ENCODE measurements around a stretch of chr3.

DNA sequence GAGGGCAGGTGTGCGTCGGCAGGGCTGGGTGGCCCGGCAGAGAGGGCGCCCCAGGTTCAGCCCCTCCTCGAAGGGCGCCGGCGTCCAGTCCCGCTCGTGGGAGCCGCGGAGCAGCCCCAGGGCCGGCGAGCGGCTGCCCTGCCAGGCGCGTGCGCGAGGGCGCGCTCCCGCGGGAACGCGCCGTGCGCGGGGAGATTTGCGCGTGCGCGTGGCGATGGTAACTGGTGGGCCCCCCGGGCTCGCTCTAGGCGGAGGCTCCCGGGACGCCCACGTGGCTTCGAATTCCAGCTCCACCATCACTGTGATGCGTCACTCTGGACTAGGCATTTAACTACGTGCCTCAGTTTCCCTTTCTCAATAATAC, 1.6 kb downstream of the CHL1 start:
CAGE:
- cytosol, long polyA minus RNA = no peak
- cytosol, long polyA plus RNA = no peak
- long polyA plus RNA = no peak
- nucleus, long polyA minus RNA = no peak
- nucleus, long polyA plus RNA = no peak

DNA sequence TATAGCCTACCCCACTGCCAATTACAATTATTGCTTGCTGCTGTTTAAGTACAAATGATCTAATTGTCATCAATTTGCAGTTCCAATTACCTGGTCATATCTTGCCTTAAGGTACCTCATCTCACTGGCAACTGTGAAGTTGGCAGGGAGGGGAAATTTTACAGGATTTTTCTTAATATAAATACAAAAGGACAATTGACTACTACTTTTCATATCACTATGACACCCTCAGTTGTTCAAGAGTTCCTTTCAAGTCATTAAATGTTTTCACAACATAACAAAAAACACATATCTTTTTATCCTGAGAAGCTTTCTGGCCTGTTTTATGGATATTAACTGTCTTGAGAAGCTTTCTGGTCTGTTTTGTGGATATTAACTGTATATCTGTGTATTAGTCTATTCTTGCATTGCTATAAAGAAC, 213.4 kb upstream of the CNTN4 start:
CAGE:
- cytosol, long polyA minus RNA = no peak
- cytosol, long polyA plus RNA = no peak
- long polyA plus RNA = no peak
- nucleus, long polyA minus RNA = no peak
- nucleus, long polyA plus RNA = no peak

DNA sequence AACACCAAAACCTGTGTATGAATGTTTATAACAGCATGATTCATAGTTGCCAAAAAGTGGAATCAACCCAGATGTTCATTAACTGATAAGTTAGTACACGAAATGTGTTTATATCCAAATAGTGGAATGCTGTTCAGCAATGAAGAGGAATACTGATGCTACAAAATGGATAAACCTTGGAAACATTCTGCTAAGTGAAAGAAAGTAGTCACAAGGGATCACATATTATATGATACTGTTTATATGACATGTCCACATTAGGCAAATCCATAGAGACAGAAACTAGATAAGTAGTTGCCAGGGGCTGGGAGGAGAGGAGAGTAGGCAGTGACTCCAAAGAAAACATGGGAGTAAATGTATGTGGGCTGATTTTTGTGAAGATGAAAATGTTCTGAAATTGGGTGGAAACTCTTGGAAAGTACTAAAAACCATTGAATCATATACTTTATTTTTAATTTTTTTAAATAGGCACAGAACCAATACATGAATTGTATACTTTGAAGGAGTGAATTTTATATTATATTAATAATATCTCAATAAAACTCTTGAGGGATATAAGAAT, 123.5 kb downstream of the CNTN4 start:
CAGE:
- cytosol, long polyA minus RNA = no peak
- cytosol, long polyA plus RNA = no peak
- long polyA plus RNA = no peak
- nucleus, long polyA minus RNA = no peak
- nucleus, long polyA plus RNA = no peak

DNA sequence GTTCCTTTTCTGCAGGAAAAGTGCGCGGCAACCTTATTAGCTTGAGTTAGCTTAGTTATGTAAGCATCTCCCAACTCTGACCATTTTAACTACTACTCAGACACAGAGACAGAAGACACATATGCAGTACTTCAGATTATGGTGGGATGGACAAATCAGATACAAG, 16.9 kb downstream of the CRBN start:
CAGE:
- cytosol, long polyA minus RNA = no peak
- cytosol, long polyA plus RNA = no peak
- long polyA plus RNA = no peak
- nucleus, long polyA minus RNA = no peak
- nucleus, long polyA plus RNA = no peak

CAGE:
- cytosol, long polyA minus RNA = no peak
- cytosol, long polyA plus RNA = no peak
- long polyA plus RNA = no peak
- nucleus, long polyA minus RNA = no peak
- nucleus, long polyA plus RNA = no peak
Observed at GRCh38 chr3:4306447-4306881, 3.3 kb downstream of the SETMAR start.

DNA sequence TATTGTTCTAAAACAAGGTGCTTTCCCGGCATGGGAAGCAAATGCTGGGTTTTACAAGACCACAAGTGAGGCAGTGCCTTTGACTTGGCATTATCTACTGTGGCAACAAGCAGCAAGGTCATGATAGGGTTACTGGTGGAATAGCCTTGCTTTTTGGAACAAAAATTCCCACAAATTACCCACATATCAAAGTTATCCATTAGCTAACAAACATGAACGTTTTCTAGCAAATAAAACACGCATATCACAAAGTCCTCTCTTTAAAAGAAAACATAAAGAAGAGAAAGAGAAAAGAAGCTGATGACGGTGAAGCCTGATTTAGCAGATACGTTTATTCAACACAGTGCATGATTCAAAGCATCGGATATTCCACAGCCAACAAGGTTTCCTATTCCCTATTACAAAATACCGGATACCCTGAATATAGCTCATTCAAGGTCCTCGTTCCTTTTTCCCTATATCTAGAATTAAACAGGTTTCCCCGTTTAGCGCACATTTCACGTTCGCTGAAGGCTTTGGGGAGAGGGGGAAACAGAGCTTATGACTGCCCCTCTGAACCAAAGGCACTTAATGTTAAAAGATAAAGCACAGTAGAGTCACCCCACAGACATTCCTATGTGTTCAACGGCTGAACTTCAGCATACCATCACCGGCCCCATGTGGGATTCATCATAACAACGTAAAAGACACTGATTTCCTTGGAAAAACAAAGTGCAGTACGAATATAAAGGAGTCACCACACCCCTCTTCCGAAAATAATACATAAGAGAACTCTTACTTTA, 57.9 kb downstream of the SETMAR start:
CAGE:
- cytosol, long polyA minus RNA = no peak
- cytosol, long polyA plus RNA = no peak
- long polyA plus RNA = no peak
- nucleus, long polyA minus RNA = no peak
- nucleus, long polyA plus RNA = no peak

DNA sequence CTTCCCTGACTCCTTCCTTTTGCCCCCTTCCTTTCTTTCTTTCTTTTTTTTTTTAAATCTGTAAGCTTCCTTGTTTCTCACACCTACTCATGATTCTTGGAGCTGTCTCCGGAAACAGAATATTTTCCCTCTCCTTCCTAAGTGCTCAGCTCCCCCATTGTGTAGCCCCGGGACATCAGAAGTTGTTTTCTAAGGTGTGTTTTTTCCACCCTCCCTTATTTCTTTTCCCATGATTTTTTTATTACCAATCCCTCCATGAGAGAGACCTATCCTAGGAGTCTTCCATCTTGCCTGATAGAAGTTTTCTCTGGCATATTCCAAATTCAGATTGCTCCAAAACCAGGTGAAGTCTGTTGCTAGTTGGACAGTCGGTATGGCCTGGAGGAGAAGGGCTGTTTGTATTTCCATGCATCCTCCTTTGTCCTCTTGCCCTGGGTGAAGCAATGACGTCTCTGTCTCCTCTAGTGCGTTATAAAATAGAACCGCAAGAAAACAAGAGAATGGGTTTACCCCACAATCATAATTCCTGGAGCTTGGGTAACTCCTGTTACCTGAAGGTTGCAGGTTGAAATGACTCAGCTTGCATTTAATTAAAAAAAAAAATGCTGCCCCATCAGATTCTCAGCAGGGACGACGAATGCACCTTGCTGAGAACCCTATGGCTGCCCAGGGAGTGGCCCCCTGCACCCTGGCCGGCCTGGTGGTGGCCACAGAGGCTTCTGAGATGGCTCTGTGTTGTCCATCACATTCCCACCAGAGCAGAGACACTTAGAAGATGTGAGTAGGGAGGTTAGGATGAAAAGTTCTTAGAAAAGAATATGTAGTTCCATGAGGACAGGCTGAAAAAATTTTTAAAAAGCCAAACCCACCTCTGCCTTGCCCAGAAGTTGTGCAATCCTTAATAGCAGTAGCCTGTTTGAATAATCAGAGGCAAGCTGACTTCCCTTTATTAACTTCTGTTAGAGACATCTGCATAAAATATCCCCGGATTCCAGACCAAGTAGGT, 228.2 kb upstream of the BHLHE40 start:
CAGE:
- cytosol, long polyA minus RNA = no peak
- cytosol, long polyA plus RNA = no peak
- long polyA plus RNA = start-site peak on the minus strand centred at position 384 of the sequence, 29 bp wide, 16 and 24 reads in 2 replicates
- nucleus, long polyA minus RNA = start-site peak on the minus strand centred at position 381 of the sequence, 59 bp wide, 19 reads; start-site peak on the minus strand centred at position 919 of the sequence, 8 bp wide, 46 reads
- nucleus, long polyA plus RNA = start-site peak on the minus strand centred at position 352 of the sequence, 113 bp wide, 112 and 75 reads in 2 replicates; start-site peak on the minus strand centred at position 933 of the sequence, 81 bp wide, 168 and 45 reads in 2 replicates

DNA sequence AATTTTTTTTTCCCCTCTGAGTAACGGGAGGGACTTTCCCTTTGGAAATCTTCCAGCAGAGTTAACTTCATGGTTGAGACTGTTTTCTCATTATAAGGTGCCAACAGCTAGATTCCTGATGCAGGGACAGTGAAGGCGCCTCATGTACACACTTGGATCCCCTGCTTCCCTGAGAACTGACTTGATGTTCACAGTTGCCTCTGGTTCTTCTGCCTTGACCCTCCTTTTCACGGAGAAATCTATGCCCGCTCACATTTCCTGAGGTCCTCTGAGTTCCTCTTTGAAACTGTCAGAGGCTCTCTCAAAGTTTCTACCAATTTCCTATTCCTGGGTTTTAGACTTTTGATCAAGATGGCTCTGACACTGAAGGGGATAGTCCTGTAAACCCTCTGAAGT, 227.5 kb upstream of the BHLHE40 start:
CAGE:
- cytosol, long polyA minus RNA = no peak
- cytosol, long polyA plus RNA = no peak
- long polyA plus RNA = no peak
- nucleus, long polyA minus RNA = start-site peak on the plus strand centred at position 93 of the sequence, 6 bp wide, 18 reads
- nucleus, long polyA plus RNA = no peak

DNA sequence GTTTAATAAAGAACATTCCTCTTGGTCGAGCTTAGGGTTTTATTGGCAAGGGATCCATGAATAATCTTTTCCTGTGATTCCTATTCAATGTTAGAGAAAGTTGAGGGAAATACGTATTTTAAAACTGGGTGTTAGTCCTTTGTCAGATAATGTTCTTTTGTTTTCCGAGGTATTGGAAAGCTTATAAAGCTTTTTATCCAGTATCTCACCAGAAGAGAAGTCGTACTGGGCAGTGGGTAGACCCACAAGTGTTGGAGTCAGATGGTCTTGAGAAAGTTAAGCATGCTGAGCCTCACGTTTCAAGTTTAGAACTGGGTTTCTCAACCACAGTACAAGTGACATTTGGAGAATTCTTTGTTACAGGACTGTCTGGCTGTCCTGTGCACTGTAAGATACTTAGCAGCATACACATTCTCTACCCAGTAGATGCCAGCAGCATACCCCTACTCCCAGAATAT, 212.3 kb upstream of the BHLHE40 start:
CAGE:
- cytosol, long polyA minus RNA = no peak
- cytosol, long polyA plus RNA = no peak
- long polyA plus RNA = no peak
- nucleus, long polyA minus RNA = no peak
- nucleus, long polyA plus RNA = no peak

GRCh38 chr3:4794582-4795335, 184.5 kb upstream of the BHLHE40 start:
CAGE:
- cytosol, long polyA minus RNA = no peak
- cytosol, long polyA plus RNA = no peak
- long polyA plus RNA = no peak
- nucleus, long polyA minus RNA = no peak
- nucleus, long polyA plus RNA = no peak

DNA sequence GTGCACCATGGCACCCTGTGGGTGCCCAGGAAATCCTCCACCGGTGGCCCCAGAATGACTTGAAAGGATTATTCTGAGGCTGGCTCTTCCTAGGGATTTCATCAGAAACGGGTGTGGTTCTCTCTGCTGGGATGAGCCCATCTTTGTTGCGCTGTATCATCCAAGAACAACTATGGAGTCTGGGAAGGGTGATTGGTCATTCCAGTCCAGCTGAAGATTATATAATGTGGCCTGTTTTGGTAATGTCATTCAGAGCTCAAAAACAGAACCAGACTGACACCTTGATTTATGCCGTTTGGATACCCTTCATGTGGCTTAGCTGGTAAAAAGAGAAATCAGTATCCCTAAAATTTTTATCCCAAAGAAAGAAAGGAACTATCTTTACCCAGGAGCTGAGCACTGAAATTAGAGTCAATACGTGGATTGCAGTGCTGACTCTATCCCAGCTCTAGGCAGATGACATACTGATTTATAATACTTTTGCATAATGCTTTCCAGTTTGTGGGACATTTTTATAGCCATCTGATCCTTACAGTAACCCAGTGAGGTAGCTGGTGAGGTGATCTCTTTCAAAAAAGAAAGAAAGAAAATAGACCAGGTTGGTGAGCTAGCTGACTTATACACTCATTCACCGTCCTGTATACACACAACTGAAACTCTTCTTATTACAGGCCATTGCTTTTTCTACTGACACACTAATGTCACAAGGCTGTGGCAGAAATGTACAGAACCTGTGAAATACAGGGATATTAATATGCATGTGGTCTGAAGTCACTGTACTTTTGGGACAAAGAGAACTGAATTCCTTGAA, 150.4 kb upstream of the BHLHE40 start:
CAGE:
- cytosol, long polyA minus RNA = no peak
- cytosol, long polyA plus RNA = no peak
- long polyA plus RNA = no peak
- nucleus, long polyA minus RNA = no peak
- nucleus, long polyA plus RNA = no peak

DNA sequence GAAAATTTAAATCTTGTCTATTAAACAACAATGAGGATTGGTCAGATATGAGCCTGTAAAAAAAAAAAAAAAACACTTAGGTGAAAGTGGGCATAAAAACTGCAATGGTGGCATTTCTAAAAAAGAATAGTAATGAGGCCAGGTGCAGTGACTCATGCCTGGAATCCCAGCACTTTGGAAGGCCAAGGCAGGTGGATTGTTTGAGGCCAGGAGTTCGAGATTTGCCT, 38.4 kb upstream of the BHLHE40 start:
CAGE:
- cytosol, long polyA minus RNA = no peak
- cytosol, long polyA plus RNA = no peak
- long polyA plus RNA = no peak
- nucleus, long polyA minus RNA = no peak
- nucleus, long polyA plus RNA = no peak

DNA sequence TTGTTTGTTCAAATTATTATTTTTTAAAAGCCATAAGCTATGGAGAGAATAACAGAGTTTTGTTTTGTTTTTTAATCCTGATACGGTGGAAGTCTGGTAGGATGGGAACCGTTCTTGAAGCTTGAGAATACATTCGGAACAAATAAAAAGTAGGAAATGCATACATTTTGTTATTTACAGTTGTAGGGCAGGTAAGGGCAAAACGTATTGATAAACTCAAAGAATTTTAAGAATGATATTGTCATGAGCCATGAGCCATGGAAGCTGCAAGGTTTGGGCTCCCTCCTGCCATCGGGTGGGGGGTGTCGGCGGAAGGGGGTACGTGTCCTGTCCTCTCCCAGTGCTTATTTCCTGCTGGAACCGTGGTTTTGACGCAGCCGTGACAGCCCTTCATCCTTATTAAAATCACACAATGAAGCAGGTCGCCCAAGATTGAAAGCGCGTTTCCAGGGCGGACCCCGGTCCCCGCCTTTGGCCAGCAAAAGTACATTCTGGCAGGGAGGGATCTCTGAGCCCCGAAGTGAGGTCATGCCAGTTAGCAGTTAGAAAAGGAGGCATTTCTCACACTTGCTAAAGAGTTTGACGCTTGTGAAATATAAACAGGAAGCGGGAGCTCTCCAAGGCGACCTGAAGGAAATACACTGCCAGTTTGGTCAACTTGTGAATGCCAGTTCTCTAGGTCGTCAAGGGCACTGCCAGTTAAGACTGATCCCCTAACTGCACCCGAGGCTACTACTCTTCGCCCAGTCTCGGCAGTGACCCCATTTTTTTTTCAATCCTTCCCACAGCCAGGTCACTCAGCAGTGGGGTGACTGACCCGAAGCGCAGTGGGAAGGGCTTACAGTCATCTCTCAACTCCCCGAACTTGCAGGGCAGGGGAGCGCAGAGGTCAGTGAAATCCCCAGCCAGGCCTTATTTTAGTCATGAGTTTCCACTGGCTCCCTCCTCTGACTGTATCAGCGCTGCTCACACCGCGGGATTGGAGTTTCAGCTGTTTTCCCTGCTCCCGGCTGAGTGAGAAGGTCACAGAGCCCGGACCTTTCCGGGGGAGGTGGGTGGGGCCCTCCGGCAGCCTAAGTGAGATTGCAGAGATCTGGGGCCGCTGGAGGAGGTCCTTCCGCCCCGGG, 2.2 kb upstream of the BHLHE40 start:
CAGE:
- cytosol, long polyA minus RNA = no peak
- cytosol, long polyA plus RNA = no peak
- long polyA plus RNA = no peak
- nucleus, long polyA minus RNA = no peak
- nucleus, long polyA plus RNA = no peak

DNA sequence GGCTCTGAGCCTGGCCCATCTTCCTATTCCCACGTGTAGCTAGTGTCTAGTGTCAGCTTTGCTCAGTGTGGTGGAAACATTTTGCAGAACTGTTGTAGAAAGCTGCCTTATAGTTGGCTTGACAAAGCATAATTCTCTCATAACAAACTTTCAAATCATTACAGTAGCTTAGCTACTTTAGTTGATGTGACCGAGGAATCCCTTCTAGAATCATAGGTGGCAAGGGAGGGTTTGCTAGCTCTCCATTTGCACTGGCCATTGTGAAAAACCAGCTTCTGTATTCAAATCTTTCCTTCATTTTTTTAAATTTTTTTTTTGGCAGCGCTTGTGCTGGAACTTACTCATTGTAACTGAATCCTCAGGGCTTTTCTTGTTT, 31.0 kb downstream of the EDEM1 start:
CAGE:
- cytosol, long polyA minus RNA = start-site peak on the plus strand centred at position 141 of the sequence, 35 bp wide, 18 reads
- cytosol, long polyA plus RNA = no peak
- long polyA plus RNA = no peak
- nucleus, long polyA minus RNA = no peak
- nucleus, long polyA plus RNA = no peak

DNA sequence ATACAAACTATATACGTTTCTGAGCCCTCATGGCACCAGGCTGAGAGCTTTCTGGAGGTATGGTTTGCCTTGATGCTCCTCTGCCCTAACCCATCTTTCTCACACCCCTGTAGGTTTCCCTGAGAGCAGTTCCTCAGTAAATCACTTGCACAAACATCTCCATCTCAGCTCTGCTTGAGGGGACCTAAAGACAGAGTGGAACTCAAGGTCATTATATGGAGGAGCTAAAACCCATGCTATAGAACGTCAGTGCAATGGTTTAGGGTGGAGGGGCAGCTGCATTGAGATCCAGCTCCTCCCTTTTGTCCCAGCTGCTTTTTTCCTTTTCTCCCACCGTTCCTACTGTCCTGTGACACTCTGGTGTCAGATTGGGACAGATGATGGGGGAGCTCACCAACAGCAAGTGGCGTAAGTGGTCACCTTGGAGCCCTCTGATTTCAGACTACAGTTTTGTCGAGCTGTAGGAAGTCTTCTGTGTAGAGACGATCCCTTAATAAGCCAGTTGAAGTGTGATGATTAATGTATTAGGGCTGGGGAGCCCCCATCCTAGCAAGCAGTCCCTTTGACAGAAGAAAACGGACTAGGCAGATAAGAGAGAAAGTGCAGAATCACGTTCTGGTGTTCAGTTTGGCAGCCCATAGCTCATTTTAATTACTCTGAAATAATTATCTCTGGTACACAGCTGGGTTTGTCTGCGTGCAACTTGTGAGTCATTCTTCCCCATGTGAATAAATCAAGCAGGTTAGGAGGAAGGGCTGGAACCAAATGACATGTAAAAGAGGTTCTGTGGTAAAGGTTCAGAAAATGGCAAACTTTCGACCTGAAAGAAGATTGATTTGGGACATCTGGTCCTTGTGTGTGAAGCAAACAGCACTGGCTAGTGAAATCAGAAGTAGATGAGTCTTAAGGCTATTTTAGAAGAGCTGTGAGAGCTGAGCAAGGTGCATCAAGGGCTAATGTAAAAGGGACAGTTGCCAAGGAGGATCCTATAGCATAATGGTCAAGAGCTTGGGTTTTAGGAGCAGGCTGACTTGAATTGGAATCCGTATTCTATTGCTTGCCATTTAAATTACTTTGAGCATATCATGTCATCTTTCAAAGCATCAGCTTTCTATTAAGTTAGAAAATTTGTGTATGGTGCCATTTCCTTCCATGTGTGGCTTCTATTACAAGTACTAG, 241.3 kb downstream of the EDEM1 start:
CAGE:
- cytosol, long polyA minus RNA = no peak
- cytosol, long polyA plus RNA = no peak
- long polyA plus RNA = no peak
- nucleus, long polyA minus RNA = no peak
- nucleus, long polyA plus RNA = no peak

CAGE:
- cytosol, long polyA minus RNA = no peak
- cytosol, long polyA plus RNA = no peak
- long polyA plus RNA = no peak
- nucleus, long polyA minus RNA = no peak
- nucleus, long polyA plus RNA = no peak
Observed at GRCh38 chr3:7024002-7024440, 163.1 kb downstream of the GRM7 start.

CAGE:
- cytosol, long polyA minus RNA = no peak
- cytosol, long polyA plus RNA = no peak
- long polyA plus RNA = no peak
- nucleus, long polyA minus RNA = no peak
- nucleus, long polyA plus RNA = no peak
Observed at GRCh38 chr3:7205463-7205893, 344.6 kb downstream of the GRM7 start.

CAGE:
- cytosol, long polyA minus RNA = no peak
- cytosol, long polyA plus RNA = no peak
- long polyA plus RNA = no peak
- nucleus, long polyA minus RNA = no peak
- nucleus, long polyA plus RNA = no peak
Observed at GRCh38 chr3:7205894-7206476, 345.1 kb downstream of the GRM7 start.

CAGE:
- cytosol, long polyA minus RNA = no peak
- cytosol, long polyA plus RNA = no peak
- long polyA plus RNA = no peak
- nucleus, long polyA minus RNA = no peak
- nucleus, long polyA plus RNA = no peak
Observed at GRCh38 chr3:8372038-8372582, 129.5 kb upstream of the LMCD1 start.

GRCh38 chr3:8451494-8452010, 50.1 kb upstream of the LMCD1 start:
CAGE:
- cytosol, long polyA minus RNA = no peak
- cytosol, long polyA plus RNA = no peak
- long polyA plus RNA = no peak
- nucleus, long polyA minus RNA = no peak
- nucleus, long polyA plus RNA = no peak